ENCODE measurements around a stretch of chr15.

DNA sequence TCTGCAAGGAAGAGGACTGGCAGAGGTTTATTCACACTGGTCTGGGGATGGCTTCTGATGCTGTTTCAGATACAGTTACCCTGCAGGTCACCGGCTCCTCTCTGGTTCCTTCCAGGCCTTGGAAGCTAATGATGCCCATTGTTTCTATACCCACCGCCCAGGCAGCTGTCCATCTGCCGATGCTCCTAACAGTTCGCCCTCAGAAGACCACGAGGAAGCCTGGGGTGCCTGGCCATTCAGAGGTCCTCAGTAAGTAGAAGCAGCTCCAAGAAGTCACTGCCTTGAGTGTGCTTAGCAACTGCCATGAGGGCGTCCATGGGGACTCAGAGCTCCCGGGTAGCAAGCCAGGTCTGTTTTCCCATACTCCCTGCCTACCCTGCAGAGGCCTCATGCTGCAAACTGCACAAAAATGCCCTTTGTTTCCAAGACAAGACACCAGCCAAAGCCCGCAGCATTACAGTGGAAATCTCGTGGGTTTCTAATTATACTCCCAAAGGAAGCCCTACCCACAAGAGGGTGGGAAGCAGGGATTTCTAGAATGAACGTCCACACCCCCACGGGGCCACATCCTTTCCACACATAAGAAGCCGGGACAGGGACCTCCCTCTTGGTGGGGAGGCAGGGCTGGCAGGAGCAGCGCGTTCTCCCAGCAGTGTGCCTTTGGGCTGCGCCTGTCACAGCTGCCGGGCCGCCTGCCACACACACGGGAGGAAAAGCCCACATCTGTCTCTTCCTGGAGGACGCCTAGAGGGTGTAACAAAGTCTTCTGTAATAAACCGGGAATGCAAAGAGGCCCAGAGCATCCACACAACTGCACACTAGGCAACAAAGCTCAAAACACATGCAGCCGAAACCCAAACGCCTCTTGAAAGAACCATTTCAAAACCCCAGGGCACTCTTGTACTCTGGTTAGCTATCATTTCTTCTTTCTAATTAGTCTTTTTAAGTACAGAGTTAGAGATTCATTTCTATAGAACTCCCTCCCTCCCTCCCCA, 31.1 kb downstream of the FAM174B start:
- PRO-cap: unidirectional peak, plus-strand start at position 610 of the sequence

DNA sequence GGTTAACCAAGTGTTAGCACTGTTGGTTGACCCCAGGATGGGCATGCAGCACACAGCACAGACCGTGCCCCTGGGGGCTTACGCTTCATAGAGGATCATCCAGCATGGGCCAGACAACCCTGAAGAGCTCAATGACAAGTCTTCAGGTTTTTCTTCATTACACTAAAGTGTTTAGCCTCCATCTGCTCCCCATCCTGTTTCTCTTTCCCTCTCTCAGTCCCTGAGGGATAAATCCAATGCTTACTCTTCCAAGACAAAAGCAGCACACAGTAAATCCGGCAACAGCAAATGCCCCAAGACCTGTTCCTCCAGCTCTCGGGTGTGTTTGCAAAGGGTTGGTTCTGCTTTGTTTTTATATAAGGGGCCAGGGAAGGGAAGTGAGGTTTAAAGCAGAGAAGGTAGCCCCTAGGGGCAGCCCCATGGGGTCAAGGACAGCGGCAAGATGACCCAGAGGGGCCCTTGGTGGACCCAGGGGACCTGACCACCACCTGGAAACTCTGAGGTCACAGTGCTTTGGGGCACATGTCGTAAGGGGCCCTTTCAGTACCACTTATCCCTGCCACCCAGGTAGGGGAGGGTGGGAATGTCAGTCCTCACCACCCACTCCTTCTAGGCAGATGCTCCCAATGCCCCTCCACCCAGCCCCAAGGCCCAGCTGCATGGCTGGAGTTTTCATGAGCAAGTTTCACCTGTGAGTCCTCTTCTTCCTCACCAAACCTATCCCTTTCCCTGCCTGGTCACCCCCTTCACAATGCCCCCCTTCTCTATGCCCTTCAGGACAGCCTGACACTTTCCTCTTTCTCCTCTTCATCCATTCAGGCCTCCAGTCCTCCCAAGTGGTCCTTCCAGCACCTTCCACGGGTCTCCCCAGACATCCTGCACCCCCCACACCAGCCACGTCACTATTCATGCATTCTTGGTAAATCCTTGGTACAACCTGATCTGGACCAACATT, 10.0 kb downstream of the FAM174B start:
- PRO-cap: no peak

GRCh38 chr15:92647885-92648487, 7.6 kb downstream of the FAM174B start:
- PRO-cap: no peak

DNA sequence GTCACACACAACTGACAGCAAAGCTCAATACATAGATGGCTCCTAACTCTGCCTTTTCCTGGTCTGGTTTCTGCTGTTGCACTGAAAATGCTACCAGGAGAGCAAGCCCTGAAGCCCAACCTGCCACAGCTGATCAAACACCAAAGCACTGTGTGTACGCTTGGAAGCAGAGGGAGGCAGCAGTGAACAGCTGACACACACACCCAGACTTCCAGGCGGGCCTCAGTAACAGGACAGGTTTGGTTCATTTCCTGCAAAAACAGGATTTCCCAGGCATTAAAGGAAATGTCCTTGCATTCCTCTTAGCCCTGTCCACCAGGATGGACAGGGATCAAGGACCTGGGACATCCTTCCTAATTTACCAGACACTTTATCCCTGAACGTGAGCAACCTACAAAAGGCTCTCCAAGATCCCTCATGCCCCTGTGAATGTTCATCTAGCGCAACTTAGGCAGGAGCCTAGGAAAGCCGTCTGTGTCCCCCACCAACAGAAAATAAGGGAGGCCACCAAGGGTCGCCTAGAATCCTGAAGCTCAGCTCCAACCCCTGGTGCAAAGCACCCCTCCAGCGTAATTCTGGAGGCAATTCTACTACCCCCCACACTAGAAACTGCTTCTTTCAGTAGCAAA, 1.3 kb downstream of the FAM174B start:
- PRO-cap: bidirectional peak, plus-strand start at position 206 of the sequence, minus-strand start at position 150 of the sequence

DNA sequence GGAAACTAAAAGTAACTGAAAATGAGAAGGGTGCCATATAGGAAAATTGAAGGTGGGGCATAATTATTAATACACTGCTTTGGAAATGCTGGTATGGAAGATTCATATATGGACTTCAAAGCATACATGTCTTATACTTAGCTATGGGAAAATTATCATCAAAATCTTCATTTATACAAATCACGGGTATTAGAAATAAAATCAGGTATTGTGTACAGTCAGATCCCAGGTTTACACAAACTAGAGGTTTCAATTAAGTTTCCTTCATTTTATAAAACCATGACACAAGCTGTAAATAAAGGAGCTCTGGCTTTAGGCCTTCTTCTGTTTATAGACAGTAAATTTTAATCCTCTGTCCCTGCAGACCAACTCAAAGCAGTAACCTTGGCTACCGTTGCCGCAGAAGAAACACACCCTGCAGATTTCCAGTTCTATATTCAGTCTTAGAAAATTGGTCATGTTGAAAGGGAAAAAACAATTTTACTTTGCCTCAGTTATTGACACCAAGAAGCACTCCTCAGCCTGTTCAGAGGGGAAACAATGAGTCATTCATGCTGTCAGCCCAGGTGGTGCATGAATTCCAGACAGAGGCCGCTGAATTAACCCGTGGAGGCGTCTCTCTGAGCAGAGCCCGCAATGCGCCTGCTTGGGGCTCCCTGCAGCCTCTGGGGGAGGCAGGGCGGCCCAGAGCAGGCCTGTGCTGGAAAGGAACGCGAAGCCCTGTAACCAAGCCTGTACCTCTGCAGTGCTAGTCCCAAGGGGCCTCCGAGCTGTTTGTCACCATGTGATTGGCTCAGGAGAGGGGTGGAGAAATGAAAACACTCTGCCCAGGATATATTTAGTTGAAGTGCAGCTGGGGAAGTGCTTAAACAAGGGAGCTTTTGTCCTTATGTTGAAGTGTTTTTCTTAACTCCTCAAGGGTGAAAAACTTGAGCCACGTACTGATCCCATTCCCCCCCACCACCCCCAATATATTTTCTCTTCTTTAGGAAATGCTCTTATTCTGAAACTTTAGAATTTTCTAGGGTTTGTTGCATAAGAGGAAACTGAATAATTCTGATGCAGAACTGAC, 68.5 kb upstream of the CHD2 start:
- PRO-cap: bidirectional peak, plus-strand start at position 845 of the sequence, minus-strand start at position 667 of the sequence

GRCh38 chr15:92845140-92845659, 54.9 kb upstream of the CHD2 start:
- PRO-cap: no peak

- PRO-cap: no peak
Observed at GRCh38 chr15:92878322-92879047, 21.6 kb upstream of the CHD2 start.

GRCh38 chr15:92881727-92882486, 18.2 kb upstream of the CHD2 start:
- PRO-cap: bidirectional peak, plus-strand start at chr15:92882586, minus-strand start at chr15:92882386

DNA sequence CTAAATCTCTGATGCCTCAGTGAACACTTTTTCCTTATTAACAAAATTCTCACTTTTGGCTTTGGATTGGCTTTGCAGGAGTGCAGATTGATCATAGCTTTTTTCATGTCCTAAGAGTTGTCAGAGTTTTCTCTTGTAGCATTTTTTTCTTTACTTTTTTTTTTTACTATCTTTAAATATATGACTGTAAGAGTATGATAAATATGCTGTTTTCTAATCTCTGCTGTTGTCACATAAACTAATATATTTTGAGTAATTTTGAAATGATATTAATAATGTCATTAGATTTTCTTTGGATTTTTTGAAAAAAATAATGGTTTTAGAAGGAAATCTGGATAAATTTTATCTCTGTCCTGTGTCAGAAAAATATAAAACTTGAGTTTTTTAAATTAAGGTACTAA, 4.3 kb upstream of the CHD2 start:
- PRO-cap: no peak

DNA sequence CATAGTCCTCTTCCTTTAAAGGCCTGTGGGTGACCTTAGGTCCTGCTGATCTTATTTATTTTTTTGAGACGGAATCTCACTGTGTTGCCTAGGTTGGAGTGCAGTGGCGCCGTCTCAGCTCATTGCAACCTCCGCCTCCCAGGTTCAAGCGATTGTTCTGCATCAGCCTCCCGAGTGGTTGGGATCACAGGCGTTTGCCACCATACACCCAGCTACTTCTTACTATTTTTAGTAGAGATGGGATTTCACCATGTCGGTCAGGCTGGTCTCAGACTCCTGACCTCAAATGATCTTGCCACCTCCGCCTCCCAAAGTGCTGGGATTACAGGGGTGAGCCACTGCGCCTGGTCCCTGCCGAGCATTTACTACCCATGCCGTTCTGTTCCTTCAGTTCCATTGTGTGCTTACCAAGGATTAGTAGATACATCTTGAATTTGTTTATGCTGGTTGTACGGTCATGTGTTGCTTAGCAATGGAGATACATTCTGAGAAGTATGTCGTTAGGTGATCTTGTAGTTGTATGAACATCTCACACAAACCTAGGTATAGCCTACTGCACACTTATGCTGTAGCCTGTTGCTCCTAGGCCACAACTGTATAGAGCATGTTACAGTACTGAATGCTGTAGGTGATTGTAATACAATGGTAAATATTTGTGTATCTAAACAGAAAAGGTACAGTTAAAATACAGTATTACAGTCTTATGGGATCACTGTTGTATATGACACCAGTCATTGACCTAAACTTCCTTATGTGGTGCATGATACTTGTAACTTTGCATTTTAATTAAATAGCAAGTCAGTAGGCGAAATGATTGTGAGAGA, 10.4 kb downstream of the CHD2 start:
- PRO-cap: no peak

DNA sequence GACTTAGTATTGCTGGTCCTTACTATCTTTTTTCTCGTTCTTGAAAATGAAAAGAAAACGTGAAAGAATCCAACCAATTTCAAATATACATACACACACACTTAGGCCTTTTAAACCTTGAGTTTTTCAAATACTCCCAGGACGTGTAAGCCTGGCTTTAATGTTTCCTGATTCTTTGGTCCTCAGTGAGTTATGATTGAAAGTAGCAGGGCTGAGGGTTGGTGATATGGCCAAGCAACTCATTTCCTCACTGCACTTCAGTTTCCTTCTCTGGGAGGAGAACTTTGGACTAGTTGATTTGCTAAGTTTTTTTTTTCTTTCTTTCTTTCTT, 34.6 kb downstream of the CHD2 start:
- PRO-cap: no peak

GRCh38 chr15:92966799-92967503, 66.8 kb downstream of the CHD2 start:
- PRO-cap: no peak

DNA sequence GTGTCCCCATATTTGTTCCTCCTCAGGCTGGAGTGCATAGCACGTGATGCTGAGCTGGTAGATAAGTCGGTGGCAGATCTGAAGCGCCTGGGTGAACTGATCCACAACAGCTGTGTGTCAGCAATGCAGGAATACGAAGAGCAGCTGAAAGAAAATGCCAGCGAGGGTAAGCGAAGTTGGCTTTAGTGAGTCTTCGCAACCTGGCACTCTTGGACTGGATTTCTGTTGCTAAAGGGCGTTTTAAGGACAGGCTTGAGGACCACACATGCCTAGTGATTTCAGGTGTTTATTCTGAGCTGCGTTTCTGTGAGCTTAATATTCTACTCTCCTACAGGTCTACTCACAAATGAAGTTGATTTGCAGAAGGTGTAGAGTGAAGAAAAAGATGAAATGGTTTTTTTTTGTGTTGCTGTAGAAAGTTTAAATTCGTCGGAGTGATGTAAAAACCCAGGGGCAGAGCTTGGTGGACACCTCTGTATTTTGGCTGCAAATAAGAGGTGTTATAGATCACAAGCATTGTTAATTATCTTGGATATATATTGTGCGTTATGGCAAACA, 92.8 kb downstream of the CHD2 start:
- PRO-cap: no peak

- PRO-cap: no peak
Observed at GRCh38 chr15:93025960-93027289, 62.6 kb downstream of the RGMA start.

- PRO-cap: bidirectional peak, plus-strand start at chr15:93028929, minus-strand start at chr15:93028799
Observed at GRCh38 chr15:93028277-93029251, 60.4 kb downstream of the RGMA start.

- PRO-cap: no peak
Observed at GRCh38 chr15:93049954-93050384, 39.0 kb downstream of the RGMA start.

- PRO-cap: no peak
Observed at GRCh38 chr15:93067712-93067986, 21.4 kb downstream of the RGMA start.

DNA sequence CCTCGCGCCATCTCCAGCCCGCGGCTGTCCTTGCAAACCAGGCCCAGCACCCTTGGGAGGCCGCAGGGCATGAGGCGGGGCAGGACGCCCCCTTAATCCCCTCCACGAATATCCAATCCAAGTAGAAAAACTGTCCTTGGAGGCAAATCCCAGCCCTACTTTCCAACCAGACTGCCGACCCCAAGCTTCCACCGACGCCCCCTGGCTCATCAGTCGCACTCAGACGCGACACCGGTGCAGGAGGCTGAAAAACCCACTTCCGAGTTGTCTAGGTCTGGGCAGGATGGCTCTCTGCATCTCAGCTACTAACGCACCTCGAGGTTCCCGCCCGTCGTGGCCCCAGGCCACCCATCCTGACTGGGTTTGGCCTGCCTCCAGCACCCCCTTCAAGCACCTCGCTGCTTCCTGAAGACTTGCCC, 15.6 kb downstream of the RGMA start:
- PRO-cap: no peak

DNA sequence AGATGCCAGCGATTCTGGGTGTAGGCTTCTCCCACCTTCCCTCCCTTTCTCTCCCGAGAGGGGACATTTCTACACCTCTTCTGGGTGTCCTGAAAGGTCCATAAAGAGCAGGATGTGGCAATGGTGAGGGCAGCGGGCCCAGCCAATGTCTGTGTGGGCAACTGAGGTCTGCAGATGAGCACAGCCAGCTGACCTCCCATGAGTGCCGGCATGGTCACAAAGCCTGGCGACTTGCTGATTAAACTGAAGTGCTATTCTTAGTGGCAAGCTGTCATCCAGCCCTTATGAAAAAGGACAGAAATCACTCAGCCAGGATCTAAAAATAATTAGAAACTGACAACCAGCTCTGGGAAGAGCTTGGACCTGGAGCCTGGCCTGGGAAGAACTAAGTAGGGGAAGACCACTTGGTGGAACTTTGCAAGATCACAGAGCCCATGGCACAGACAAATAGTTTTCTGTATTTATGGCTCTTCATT, 124.3 kb upstream of the RGMA start:
- PRO-cap: no peak

- PRO-cap: no peak
Observed at GRCh38 chr15:94463361-94463749, 232.0 kb downstream of the MCTP2 start.

Data from right common carotid artery plus branches (tissue), 1 donor.